Metastatic Breast Carcinoma in the Brain (tissue), 10 donors: ENCODE measurements around the genes GNPAT, TSNAX and NTPCR.

DNA sequence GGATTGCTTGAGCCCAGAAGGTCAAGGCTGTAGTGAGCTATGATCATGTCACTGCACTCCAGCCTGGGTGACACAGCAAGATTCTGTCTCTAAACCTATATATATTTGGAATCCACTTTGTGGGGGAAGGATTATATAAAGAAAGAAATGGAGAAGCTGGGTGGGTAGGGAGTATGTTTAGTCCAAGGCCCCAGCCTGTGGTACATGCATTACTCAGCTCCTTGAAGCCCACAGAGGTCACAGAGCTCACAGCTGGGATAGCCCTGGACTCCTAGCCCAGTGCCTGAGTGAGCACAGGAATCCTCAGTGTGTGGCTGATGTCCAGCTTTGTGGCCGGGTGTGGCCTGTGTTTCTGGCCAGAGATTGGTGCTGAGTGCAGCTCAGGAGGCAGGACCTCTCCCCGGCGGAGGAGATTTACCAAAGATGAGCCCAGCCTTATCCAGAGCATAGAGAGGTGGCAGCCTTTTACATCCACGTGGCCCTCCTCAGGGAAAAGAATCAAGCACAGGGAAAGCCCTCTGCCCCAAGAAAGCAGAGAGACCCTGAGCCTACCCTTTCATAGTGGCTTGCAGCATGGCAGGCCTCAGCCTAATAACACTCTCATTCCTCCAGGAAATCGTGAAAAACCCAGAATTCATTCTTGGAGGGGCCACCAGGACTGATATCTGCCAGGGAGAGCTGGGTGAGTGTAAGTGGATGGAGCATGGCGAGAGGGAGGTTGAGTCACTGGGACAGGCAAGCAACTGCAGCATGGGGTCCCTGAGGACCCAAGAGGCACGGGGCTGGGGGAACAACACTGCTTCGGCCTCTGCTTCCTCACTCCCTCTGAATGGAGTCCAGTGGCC is 7.8 kb downstream of the CAPN9 start:
- PRO-cap, 10 experiments, result peak in 5 of 10 experiments; most common plus-strand start position 442 of the sequence (in 5); most common minus-strand start position 289 of the sequence (in 2)

DNA sequence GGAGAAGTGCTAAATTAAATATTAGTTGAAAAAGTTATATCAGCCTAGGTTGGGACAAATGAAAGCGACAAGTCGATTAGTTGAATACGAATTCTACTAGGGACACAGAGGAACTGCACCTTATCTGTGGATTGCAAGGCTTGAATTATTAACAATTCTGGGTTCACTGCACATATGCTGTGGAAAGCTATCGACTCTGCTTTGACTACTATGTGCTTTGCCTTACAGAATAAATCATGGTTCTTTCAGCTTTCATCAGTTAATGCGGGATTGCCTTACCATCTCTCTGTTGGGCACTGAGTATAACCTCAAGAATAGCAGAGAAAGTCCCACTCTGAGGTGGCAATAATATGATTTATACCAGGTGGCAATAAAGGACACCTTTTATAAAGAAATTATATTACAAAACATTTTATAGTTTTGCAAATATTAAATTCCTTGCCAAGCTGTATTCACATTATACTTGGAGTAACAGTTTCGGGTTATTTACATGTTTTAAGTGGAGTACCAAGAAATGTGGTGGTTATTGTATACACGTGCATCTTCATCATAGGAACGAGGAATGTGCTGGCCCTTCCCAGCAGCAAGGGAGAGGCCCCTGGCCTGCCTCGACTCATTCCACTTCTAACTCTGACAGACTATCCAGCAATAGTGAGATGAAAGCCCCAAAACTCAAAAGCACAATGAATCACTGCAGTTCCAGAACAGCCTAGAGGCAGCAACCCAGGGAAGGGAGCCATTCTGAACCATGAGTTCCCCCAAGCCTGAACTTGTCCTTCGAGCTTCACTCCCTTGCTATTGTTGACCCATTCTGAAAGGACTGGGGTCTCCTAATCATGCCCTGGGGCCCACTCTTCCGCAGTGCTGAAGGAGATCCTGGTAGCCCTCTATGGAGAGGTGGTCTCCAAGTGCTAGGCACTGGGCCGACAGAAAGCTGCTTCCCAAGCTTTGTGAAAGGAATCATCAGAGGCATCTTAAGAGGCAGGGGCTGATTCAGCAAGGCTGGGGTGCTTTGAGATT is 23.2 kb downstream of the FAM89A start:
- PRO-cap, 10 experiments, result no peak in any of the 10 experiments

DNA sequence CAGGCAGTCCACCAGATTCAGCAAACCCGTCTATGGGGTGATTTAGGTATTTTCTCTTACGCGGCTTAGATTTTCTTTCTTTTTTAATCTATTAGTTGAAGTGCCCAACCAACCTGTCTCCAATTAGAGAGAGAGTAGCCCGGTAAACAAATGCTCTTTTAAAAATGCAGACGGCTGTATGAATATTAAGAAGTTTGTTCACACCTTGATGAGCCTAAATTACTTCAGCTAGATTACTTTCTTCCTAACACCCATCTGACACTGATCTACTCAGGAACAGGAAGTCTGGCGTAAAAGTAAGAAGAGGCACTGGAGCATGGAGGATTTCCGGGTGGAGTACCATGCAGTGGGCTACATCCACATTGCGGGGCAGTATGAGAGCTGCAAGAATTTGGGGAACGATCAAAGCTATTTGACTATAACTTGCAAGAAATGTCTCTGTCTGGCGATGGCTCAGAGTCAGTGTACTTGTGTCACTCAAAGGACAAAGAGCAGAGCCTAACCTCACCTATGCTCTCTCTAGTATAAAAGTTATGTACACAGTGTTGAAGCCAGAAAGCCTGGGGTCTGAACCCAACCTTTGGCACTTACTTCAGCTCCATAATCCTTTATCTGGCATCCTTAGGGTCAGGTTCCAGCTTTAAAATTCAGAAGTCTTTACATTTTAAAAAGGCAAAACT is 8.1 kb downstream of the C1orf131 start:
- PRO-cap, 10 experiments, result no peak in any of the 10 experiments

GRCh38 chr1:231240991-231241949 is at the start of gene GNPAT:
Gene GNPAT, plus strand, starts transcription at chr1:231241212.
- PRO-cap, 10 experiments, result peak in 10 of 10 experiments; most common plus-strand start chr1:231241223 (in 10); most common minus-strand start chr1:231241175 (in 3)

DNA sequence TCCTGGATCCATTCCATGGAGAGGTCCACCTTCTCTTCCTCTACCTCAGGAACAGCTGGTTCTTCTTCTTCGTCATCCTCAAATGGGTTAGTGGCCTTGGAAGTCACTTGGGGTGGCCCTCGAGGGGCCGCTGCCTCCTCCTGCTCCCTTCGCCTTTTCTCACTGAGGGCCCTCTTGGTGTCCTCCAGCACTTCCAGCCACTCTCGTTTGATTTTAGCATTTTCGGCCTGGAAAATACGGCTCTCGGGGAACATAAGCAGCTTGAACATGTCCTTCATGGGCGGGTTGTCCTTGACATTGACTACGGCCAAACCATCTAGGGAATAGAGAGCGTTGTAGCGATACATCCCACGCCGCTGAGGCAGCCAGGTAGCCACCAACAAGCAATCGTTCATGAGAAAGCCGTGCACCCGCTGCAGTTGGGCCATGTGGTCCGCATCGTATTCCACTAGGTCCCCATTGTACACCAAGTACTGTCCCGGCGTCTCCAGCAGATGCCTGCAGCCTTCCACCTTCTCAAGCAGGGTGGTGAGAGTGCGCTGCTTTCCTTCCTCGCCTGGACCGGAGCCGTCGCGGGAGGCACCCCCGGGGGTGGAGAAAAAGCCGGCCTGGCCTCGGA is 813 bp downstream of the EXOC8 start:
- PRO-cap, 10 experiments, result no peak in any of the 10 experiments

DNA sequence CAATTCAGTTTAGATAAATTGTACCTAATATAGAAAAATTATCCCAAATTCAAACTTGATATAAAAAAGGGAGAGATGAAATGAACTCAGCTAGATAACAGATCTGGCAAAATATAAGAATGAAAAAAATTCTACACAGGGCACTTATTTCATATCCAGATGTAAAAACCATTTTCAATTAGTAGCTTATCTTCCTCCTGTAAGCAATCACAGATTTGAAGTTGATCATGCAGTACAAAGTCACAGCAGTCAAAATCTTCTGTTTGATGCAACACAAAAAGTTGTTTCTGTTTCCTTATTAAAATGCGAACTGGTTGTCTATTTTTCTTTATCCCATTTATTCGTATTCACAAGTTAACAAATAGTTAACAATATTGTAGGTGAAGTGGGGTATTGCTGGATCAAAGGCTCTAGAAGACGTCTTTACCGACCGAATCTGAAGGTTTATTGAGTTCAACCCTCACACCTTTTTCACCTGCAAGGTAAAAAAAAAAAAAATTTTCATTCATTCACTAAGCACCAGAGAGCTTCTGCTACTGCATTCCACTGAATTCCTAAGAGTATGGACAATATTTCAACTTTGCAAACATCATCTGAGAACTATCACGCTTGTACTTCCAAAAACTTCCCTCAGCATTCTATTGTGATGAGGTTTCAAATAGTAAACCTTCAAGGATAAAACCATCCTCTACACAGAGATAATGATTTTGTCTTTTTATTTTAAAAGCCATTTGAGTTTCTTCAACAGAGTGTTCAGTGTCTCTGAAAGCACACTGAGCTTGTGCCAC is 28.1 kb downstream of the SPRTN start:
- PRO-cap, 10 experiments, result no peak in any of the 10 experiments

DNA sequence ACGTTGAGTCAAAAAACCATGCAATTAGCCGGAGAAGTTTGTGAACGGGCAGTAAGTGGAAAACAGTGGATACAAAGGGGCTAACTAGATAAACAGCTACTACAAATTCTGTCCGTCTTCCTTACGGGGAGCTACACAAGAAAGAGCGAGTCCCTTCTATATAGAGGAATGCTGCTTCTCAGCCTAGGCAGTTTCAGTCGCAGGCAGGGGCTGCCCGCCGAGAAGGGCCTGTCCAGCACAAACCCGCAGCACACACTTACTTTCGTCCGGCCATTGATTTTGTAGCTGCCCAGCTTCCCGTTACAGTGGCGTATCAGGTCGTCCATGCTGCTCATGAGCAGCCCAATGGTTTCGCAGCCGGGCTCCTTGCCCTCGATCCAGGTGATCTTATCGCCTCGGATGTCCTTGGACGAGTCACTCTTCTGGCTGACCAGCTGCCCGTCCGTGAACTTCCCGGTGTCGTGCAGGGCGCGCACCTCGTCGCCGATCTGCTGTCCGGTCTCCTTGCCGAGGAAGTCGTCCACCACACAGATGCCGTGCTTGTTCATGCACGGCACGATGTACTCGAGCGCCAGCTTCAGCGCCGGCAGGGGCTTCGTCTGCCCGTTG is 1.2 kb downstream of the EGLN1 start:
- PRO-cap, 10 experiments, result peak in 8 of 10 experiments; most common plus-strand start position 190 of the sequence (in 8); most common minus-strand start position 383 of the sequence (in 2)

DNA sequence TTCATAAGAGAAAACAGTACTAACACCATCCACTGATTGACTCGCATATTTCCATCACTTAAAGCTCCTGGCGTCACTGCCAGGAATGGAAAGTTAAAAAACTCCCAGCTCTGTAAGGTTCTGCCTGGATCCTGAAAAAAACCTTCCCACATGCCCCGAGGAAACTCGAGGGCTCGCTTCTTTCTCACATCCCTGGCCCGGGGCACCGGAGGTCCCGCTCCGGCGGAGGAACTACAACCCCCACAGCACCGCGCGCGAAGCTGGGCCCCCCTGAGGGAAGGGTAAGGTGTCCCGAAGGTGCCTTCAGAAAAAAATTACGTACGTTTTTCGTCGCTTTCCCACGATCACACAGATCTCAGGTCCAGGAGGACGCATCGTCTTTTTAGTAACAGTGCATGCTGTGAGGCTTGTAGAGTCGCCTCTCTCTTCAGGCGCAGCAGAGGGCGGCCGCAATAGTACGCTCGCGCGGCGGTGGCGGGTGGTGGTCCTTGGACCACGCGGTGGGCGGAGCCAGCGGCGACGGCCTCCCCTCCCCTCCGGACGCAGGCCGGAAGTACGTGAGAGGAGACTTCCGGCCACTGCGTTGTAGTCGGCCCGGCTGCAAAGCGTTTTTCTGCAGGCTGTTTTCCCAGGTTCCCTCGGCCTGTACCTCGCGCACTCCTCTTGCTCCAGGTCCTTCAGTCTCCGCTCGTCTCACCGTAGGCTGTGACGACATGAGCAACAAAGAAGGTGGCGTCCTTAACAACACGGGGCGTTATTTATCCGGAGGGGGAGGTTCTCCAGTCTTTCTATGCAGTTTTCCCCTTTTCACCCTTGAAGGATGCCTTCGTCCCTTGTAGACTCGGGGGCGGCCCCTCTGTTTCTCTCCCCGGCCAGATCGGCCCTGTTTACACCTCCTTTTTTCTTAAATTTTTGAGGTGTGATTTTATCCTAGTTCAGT is at the start of gene TSNAX:
TSS of gene TSNAX (plus strand) at position 572 of the 940 bp plus-strand sequence.
- PRO-cap, 10 experiments, result peak in 10 of 10 experiments; most common plus-strand start position 578 of the sequence (in 9); most common minus-strand start position 204 of the sequence (in 6)

DNA sequence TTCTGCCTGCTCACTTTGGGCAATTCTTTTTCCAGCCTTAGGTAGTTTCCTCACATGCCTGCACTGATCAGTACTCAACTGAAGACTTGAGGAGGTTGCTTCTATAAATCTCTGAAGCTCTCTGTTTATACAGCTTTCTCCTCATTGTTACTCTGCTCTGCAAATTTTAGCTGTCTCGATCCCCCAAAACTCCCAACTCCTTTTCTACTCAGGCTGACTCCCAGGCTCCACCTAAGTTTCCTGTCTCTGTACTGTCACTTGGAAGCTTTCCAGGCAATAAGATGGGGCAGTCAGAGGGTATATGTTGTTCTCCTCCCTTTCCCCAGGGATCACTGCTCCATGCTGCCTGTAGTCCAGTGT is 13.3 kb downstream of the TSNAX start:
- PRO-cap, 10 experiments, result no peak in any of the 10 experiments

DNA sequence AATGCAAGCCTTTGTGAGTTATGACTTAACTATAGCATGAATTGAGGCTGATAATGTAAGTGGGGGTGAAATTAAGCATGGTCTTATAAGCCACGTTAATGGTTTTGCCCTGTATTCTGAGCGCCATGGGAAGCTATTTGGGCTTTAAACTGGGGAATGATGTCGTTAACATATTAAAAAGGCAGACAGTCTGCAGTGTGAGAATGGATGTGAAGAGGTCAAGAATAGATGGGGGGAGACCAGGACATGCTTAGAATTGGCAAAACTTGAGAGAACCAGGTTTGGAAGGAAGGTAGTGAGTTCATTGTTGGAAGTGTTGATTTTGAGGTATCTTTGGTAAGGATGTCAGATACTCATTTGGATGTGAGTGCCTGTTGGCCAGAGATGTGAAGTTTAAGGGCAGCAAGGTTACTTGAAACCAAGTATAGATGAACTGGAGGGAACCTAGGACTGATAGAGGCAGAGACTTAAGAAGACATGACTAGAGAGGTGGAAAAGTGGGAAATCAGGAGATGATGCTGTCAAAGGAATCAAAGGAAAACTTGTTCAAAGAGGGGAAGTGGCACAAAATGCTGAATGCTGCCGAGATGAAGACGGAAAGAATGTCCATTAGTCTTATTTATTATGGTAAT is 28.5 kb downstream of the TSNAX start:
- PRO-cap, 10 experiments, result no peak in any of the 10 experiments

- PRO-cap, 10 experiments, result no peak in any of the 10 experiments
Measured at GRCh38 chr1:231605482-231605715, 21.2 kb upstream of the DISC1 start.

- PRO-cap, 10 experiments, result no peak in any of the 10 experiments
Measured at GRCh38 chr1:231641301-231641829, 14.8 kb downstream of the DISC1 start.

DNA sequence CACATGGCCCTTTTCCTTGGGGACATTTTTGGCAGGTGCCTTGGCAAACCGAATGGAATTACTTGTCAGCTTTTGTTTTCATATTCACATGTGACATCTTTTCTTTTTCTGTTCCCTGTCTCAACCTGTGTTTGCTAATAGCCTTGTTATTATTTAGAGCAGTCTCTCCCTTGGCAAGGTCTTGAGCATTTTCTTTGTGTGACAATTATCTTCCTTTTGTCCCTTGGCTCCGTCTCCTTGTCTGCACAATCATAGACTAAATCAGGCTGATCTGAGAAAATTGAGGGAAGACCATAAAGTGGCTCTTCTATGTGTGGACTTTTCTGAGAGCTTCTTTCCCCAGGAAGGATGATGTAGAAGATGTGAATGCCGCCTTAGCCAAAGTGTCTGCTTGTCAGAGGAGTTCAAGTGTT is 192.0 kb downstream of the DISC1 start:
- PRO-cap, 10 experiments, result no peak in any of the 10 experiments

GRCh38 chr1:231971323-231971881 is 344.8 kb downstream of the DISC1 start:
- PRO-cap, 10 experiments, result no peak in any of the 10 experiments

DNA sequence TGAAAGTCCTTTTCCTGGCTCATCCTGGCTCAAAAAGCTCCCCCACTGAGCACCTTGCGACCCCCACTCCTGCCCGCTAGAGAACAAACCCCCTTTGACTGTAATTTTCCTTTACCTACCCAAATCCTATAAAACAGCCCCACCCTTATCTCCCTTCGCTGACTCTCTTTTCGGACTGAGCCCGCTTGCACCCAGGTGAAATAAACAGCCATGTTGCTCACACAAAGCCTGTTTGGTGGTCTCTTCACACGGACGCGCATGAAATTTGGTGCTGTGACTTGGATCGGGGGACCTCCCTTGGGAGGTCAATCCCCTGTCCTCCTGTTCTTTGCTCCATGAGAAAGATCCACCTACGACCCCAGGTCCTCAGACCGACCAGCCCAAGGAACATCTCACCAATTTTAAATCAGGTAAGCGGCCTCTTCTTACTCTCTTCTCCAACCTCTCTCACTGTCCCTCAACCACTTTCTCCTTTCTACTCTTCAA is 491.8 kb downstream of the DISC1 start:
- PRO-cap, 10 experiments, result no peak in any of the 10 experiments

DNA sequence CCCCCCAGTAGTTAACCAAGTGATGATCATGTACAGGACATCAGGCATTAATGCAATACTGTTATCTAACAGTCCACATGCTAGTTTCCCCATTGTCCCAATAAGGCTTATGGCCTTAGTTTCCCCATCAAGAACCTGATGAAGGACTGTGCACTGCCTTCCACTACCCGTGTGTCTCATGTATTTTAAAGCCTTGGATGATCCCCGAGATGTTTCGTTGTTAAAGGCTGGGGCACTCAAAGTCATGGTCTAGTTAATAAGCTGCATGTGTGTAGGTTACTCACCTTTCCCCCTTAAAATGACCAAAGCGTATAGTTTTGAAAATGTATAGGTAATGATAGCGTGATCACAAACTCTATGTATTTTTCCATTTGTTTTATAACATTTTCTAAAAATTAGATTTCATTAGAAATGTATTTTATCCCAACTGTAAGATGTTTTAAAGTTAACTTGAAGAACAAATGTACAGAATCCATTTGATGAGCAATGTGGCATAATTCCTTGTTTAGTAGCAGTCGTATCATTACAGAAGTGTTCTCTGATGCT is 195.0 kb downstream of the SIPA1L2 start:
- PRO-cap, 10 experiments, result no peak in any of the 10 experiments

- PRO-cap, 10 experiments, result peak in 1 of 10 experiments; most common minus-strand start chr1:232542824 (in 1)
Measured at GRCh38 chr1:232542747-232543177, 87.2 kb downstream of the SIPA1L2 start.

DNA sequence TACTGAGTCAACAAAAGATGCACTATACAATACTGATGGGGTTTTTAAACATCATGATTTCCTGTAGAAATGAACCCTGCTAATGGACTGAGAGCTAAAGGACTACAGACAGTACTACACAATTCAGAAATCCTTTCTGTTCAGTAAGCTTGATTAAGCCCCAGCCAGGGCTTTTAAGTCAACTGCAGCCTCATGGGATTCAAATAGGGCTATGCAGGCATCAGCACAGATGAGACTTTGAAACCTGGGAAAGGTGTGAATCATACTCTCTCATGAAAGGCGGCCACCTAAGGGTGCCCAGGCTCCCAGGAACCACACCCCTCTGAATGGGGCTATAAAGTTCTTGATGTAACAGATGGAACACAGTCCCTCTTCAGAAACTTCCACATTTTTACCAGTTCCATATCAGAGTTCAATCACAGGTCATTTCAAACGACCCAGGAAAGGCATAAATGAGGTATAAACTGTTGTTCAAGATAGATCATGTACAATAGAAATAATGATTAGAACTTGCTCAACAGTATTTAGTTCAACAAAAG is 7.5 kb downstream of the SIPA1L2 start:
- PRO-cap, 10 experiments, result no peak in any of the 10 experiments

GRCh38 chr1:232949804-232950947 is at the start of gene NTPCR:
Gene NTPCR, plus strand, starts transcription at chr1:232950611.
- PRO-cap, 10 experiments, result peak in 10 of 10 experiments; most common plus-strand start chr1:232950601 (in 9); most common minus-strand start chr1:232950473 (in 7)

DNA sequence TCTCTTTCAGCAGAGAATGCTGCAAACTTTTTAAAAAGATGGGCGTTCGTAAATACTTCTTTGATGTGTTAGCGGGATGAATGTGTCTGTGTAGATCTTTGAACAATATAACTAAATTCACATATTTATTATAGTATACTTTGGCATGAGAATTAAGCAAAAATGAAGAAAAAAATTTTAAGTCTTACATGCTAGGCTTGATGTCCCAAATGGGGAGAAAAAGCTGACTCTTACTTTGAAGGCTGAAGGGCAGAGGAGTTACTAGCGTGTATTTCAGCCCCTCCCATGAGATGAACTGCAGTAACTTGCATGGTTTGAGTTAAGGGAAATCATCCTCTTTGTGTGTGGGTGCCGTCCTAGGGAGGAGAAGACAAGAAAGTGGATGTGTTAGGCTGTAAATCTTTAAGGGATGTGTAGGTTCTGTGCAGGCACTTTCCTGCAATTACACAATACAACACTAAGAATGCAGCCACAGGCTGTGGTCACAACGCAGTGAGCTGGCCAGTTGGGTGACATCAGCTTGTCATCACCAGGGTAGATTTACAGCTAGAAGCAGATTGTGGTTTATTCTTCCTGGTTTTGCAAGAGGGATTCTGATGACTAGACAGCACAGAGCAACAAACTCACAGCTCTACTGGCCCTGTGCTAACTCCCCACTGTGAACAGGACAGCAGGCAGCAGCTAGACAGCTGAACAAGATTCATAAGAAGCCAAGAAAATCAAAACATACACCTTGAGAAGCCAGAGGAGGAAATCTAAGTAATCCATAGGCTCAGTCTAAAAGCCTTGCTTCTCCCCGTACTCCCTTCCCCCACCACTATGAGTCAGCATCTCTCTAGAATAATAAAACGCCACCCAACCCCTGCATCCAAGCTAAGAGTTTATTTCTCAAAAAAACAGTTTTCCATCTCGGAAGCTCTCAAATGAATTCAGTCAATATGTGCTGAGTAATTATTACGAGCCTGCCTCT is 162.5 kb downstream of the NTPCR start:
- PRO-cap, 10 experiments, result peak in 7 of 10 experiments; most common plus-strand start position 584 of the sequence (in 5); most common minus-strand start position 404 of the sequence (in 3)